ENCODE measurements around a stretch of chr2.

- RRBS: no CpG with 5 or more reads among the region's 6 CpGs
Measured at GRCh38 chr2:238286265-238286519, 2.2 kb downstream of the PER2 start.

DNA sequence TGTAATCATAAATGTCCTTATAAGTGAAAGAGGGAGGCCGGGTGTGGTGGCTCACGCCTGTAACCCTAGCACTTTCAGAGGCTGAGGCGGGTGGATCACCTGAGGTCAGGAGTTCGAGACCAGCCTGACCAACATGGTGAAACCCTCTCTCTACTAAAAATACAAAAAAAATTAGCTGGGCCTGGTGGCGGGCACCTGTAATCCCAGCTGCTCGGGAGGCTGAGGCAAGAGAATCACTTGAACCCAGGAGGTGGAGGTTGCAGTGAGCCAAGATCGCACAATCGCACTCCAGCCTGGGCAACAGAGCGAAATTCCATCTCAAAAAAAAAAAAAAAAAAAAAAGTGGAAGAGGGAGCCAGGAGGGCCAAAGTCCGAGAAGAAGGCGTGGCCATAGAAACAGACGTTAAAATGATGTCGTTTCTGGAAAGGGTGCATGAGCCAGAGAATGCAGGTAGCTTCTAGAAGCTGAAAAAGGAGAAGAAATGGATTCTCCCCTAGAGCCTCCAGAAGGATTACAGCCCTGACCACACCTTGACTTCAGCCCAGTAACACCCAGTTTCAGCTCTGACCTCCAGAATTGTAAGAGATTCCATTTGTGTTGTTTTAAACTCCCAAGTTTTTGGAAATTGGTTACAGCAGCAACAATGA lies 14.4 kb upstream of the TRAF3IP1 start:
- RRBS: no CpG with 5 or more reads among the region's 13 CpGs

GRCh38 chr2:238569437-238570114 lies 142.8 kb downstream of the ASB1 start:
- RRBS: no CpG with 5 or more reads among the region's 24 CpGs

GRCh38 chr2:238644008-238644523 lies 203.8 kb upstream of the TWIST2 start:
- RRBS: no CpG with 5 or more reads among the region's 5 CpGs

DNA sequence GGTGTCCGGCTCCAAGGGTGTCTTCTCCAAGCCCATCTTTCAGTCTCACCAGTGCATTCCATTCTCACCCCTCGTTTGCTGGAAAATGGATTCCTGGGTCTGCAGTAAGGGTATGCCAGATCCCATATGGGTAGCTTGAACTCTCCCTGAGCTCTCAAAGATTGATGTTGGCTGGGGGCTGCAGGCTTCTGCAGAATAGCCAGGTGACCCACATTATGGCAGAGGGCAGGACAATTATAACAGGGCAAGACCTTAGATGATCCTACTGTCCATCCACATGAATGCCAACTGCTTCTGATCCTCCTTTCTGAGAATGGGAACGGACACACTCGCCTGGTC lies 144.3 kb upstream of the TWIST2 start:
- RRBS: no CpG with 5 or more reads among the region's 4 CpGs

DNA sequence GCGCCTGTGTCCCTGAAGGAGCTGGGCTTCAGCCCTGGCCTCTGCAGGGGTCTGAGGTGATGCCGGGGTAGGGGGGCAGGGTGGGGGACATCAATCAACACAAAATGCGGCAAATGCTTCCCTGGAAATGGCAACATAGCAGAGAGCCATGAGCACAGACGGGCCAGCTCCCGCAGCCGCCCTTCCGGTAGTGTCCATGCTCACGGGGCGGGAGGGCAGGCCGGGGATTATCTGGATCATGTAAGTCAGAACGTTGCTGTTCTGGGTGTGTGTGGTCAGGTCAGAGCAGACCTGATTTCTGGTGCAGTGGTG lies 56.5 kb upstream of the TWIST2 start:
- RRBS: 80% methylated on average over 5 of the region's 11 CpGs

GRCh38 chr2:238991605-238991954 lies 143.7 kb downstream of the TWIST2 start:
- RRBS: no CpG with 5 or more reads among the region's 8 CpGs

DNA sequence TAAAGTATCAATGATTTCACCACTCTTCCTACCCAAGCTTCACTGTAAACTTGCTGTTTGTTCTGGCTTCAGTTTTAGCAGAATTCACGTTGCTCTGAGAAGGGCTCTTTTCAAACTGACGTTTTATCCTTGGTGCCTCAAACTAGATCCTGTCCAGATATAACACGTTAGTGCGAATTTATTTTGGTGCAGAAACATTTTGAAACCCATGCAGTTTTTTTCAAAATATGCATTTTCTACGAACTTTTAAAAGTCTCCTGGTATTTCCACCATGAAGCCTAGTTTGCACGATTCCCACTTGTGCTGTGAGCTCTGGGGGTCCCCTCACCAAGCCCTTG lies 224.2 kb downstream of the TWIST2 start:
- RRBS: no CpG with 5 or more reads among the region's 6 CpGs

DNA sequence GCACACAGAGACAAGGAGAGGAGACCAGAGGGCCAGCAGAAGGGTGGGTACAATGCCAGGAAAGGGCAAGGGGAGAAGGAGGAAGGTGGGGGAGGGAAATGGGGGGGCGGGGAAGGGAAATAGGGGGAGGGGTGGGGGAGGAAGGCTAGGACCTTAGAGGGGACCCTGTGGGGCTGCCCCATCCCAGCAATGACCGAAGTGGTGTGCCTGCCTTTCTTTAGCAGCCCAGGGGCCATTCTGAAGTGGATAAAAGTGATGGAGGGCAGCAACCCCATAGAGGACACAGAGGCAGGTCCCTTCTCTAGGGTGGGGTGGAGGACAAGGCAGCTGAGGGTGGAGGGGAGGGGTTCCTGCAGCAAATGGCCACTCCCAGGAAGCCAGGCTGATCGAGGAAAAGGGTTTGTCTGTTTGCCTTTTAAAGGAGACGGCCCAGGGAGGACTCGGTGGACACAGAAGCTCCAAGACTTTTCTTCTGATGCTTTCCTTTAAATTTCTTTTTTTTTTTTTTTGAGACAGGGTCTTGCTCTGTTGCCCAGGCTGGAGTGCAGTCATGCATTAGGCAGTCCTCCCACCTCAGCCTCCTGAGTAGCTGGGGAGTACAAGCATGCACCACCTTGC lies 272.7 kb downstream of the TWIST2 start:
- RRBS: no CpG with 5 or more reads among the region's 5 CpGs

GRCh38 chr2:239124896-239125512 lies 275.8 kb downstream of the HDAC4 start:
- RRBS: no CpG with 5 or more reads among the region's 24 CpGs

DNA sequence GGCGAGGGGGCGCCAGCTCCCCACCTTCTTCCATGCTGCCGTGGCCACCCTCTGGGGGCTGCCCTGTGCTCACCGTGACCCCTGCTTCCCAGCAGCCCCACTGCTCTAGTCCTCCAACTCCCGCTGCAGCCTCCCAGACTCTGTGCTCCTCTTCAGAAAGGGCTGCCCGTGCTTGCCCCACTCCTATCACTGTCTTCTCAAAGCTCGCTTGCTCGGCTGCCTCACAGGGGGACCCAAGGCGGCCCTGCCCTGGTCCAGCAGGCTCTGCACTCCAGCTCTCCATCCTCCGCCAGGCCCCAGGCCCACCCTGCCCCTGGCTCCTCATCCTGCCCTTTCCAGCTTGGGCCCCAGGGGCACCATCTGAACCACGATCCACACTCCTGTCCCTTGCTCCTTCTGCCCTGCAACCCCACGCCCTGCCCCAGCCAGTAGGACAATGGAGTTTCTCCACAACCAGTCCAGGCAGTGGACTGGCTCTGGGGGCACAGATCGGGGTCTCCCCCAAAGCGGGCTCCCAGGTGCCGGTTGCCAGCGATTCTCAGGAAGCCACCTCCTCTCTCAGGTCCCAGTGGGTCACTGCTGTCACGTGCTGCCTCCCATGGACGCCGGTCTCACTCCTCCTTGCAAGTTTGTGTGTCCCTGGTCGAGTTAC lies 238.7 kb downstream of the HDAC4 start:
- RRBS: 78% methylated on average over 5 of the region's 20 CpGs

DNA sequence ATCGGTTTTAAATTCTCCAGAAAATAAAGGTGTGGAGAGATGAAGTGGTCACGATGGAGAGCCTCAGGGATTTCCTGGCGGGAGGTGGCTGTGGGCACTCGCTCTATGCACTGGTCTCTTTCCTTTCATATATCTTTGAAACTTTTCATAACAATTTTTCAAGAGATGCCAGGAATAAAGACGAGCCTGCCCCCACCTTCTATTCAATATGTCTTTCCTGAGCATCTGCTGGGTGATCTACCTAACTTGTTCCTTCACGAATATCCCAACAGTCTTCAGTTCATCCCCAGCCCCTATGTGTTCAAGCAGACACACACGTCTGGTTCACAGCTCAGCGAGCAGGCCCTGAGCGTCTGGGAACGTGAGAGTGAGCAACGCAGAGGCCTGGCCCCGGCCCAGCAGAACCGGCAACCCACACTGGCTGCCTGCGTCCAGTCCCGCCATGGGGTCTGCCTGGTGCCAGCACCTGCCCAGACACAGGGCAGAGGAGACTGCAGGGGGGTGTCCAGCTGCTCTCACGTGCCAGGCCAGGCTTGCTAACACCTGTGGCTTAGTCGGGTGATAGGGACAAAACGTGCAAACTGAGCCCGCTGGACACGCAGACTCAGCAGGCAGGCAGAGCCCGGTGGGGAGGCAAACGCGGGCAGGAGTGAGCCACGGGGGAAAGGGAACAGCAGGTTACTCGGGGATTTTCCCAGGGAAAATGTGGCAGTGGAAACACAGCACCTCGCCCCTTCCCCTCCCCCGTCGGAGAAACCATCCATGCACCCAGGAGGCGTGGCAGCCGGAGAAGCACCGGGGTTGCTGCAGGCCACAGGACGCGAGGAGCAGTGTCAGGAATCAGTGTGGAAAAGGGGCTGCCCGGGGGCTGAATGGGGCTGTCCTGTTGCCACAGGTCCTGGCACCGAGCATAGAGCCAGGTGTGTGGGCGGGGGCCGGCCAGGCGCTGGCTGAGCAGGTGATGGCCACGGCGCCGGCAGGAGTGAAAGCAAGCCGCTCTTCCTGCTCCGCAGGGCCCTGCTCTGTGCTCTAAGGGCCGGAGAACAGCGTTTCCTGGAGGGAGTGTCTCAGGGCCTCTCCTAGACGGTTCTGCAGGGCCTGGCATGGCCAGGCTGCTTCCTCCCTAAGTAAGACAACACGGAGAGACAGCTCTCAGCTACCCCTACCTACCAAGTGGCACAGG lies 154.8 kb downstream of the HDAC4 start:
- RRBS: 10% methylated on average over 11 of the region's 47 CpGs

- RRBS: no CpG with 5 or more reads among the region's 26 CpGs
Measured at GRCh38 chr2:239246762-239247406, 153.9 kb downstream of the HDAC4 start.

DNA sequence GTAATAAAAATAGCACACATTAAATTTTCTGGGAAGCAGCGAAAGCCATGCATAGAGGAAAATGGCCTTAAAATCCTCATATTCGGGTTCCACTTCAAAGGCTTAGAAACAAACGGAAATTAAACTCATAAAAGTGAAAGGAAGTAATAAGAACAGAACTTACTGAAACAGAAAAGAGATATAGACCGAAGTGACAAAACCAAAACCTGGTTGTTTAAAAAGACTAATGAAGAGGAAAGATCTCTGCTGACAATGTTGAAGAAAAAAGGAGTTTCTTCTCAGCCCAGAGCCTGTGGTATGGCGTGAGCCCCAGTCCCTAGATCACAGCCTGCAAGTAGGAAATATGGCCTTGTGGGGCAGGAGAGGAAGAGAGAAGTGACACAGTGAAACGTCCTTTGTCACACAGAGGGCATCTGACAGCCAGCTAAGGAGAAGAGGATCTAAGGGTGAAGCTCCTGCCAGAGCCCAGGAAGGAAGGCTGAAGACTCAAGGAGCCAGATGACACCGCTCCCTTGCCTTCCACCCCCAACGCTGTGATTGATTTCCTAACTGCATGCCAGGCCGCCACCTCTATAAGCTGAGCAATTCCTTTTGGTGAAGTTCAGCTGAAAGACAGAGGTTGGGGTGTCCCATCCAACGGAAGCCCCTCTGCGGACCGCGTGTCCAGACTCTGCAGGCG lies 141.2 kb downstream of the HDAC4 start:
- RRBS: no CpG with 5 or more reads among the region's 14 CpGs

GRCh38 chr2:239275650-239276253 lies 125.1 kb downstream of the HDAC4 start:
- RRBS: no CpG with 5 or more reads among the region's 17 CpGs

- RRBS: no CpG with 5 or more reads among the region's 17 CpGs
Measured at GRCh38 chr2:239305582-239306248, 95.1 kb downstream of the HDAC4 start.

GRCh38 chr2:239352060-239352990 lies 48.5 kb downstream of the HDAC4 start:
- RRBS: 93% methylated on average over 7 of the region's 21 CpGs

DNA sequence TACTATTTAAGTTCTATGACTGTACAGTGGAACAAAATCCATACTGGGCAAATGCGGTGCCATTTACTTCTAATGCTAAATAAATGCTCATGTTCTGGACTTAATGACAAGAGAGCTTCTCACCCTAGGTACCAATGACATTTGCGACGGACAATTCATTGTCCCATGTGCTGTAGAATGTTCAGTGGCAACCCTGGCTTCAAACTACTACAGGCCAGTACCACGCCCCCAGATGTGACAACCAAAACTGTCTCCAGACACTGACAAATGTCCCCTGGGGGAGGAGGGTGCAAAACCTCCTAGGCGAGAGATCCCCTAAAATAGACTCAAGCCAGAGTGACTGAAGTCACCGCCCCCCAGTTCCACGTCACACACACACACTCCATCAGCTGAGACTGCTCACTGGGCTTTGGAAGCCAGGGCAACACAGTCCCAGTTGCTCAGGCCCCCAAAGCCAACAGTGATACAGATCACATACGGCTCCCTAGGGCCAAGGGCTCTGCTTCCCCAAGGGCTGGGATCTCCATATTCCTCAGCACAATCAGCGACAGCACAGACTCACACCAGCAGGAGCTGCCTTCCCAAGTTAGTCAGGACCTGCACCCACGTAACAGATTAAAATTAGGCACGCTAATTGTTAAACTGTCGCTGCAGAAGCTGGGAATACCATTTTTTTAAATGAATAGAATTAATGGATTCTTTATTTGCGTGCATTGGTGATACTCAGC lies 19.1 kb downstream of the HDAC4 start:
- RRBS: no CpG with 5 or more reads among the region's 13 CpGs

DNA sequence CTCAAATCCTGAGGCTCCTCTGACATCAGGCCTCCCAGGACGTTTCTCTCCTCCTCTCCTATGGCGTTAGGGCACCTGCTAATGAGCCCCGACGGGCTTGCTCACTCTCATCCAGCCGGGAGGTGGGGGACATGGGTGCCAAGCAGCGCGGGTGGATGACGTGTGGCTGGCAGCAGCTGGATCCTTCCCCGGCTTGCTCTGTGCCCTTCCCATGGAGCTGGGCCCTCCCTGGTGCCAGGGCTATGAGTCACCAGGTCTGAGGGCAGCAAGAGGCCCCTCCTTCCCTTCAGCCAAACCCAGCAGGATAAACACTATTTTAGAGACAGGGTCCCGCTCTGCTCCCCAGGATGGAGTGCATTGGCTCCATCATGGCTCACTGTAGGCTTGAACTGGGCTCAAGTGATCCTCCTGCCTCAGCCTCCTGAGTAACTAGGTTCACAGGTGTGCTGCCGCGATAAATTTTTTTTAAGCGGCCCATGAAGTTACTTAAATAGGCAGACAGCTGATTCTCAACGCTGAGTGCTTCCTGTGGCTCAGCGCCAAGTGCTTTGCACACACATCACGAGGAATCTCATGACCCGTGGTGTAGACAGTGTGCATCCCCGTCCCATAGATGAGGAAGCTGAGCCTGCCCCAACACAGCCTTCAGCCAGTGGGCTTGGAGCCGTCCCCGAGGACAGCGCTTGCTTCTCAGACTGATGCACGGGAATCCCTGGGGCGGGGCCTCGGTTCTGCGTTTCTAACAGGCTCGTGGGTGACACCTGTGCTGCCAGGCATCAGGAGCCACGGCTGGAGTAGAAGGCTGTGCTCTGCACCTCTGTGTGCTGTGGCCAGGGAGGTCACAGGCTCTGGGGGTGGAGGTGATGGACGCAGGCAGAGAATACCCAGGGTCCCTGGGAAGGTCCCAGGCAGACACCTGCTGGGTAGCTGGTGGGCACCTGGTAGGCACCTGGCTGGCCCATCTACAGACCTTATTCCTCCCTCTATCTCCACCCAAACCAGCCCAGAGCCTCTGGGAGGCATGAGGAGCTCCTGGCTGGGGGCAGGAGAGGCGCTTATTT lies 64.7 kb upstream of the HDAC4 start:
- RRBS: 39% methylated on average over 5 of the region's 29 CpGs

DNA sequence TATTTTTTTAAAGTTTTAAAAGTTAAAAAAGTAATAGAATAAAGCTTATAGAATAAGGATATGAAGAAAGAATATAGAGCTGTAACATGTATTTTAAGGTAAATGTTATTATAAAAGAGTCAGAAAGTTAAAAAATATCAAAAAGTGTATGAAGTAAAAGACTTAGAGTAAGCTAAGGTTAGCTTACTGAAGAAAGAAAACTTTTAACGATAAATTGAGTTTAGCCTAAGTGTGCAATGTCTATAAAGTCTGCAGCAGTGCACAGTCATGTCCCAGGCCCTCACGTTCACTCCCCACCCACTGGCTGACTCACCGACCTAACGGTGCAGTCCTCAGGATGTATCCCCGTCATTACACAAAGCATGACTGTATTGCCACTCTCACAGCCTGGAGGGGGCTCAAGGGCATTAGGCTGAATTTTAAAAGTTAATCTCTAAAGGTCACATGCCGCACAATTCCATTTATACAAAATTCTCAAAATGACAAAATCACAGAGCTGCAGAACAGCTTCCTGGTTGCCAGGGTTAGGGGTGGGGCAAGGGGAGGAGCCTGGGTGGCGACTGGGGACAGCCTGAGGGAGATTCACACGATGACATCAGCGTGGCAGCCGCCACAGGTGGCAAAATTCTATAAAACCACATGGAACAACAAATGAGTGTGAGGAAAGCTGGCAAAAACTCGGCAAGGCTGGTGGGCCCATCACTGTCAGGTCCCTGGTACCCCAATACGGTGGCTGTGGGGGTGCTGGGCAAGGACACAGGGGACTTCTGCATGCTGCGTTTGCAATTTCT lies 97.8 kb downstream of the NDUFA10 start:
- RRBS: no CpG with 5 or more reads among the region's 13 CpGs